Renal cortical epithelial cell (primary cell): ENCODE measurements around the genes POLR3B, FICD and ISCU.

DNA sequence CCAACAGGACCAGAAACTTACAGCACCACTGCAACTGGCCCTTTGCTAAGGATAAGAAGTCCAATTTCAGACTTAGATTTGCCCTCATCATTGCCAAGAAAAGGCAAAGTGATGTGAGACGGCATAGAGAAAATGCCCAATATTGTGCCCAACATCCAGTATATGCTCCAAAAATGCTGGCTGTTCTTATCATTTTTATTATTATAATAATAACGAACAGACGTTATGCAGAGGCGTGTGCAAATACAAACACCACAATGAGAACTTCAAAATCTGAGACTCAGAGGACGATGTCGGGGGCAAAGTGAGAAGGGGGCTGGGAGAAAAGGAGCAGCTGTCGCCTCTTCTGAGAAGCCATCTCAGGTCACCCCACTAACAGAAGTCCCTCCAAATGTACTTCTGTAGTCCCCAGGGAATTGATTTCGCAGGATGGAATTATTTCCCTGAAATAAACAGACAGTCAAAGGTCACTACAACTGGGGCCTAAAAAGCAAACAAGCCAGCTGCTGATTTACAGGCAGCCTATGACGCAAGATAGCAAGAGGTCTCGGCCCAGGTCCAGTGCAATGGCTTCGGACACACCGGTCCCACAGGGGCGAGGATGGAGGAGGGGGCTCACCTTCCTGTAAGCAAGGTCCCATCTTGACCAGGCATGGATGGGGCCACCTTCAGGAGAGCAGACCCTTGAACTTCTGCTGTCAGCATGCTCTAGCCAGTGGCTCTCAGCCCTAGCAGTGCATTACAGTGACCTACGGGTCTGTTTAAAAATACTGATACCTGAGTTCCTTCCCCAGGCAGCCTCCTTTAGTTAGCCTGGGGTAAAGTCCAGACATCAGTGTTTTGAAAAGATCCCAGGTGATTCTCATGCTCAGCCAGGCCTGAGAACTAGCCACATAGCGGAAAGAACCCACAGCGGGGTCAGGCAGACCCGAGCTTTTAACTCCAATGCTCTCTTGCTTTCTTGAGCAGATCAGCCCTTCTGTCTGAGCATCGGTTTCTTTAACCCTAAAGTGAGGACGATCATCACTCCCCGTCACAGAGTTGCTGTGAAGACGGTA is 18.2 kb downstream of the NUAK1 start:
- RRBS = no CpG with 5 or more reads among the region's 21 CpGs

- RRBS = no CpG with 5 or more reads among the region's 7 CpGs
These were observed 3.6 kb downstream of the NUAK1 start for GRCh38 chr12:106134981-106135630.

- RRBS = no CpG with 5 or more reads among the region's 19 CpGs
These were observed 2.3 kb downstream of the NUAK1 start for GRCh38 chr12:106136238-106137074.

GRCh38 chr12:106304636-106305187 is 2.2 kb downstream of the TCP11L2 start:
- RRBS = no CpG with 5 or more reads among the region's 8 CpGs

DNA sequence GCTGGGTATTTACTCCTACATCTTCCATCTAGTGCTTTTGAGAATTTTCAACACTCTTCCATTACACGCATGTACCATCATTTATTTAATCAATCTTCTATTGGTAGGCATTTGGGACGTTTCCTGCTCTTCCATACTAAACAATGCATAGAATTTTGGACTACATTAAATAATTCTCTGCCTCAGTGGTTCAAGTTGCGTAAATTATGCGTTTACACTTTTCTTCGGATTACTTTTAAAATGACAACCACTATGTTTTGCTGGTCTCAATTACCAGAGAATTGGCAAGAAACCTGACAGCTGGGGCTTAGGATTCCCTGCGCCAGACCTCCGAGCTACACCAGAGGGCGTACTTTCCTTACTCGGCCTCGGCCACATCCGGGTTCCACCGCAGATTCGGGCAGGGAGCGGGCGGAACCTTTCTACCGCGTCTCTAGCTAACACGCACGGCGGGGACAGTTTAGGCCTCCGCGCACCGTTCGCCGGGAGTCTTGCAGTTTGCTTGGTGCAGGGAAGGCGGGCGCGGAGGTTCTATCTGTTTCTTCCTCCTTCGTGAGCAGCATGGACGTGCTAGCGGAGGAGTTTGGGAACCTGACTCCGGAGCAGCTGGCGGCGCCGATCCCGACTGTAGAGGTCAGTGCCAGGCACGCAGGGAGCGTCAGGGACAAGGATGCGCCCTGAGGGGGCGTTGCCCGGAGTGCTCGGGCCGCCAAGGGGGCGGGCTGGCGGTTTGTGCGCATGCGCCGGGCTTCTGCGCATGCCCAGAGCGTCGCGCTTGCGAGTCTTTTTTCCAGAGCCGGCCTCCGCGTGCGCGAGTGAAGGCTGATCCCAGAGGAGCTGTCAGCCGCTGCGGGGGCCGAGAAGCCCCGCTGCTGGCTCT is at the start of gene POLR3B:
POLR3B (plus strand) TSS at position 430 of the 880 bp plus-strand sequence.
- RRBS = under 1% methylated on average over 27 of the region's 62 CpGs

DNA sequence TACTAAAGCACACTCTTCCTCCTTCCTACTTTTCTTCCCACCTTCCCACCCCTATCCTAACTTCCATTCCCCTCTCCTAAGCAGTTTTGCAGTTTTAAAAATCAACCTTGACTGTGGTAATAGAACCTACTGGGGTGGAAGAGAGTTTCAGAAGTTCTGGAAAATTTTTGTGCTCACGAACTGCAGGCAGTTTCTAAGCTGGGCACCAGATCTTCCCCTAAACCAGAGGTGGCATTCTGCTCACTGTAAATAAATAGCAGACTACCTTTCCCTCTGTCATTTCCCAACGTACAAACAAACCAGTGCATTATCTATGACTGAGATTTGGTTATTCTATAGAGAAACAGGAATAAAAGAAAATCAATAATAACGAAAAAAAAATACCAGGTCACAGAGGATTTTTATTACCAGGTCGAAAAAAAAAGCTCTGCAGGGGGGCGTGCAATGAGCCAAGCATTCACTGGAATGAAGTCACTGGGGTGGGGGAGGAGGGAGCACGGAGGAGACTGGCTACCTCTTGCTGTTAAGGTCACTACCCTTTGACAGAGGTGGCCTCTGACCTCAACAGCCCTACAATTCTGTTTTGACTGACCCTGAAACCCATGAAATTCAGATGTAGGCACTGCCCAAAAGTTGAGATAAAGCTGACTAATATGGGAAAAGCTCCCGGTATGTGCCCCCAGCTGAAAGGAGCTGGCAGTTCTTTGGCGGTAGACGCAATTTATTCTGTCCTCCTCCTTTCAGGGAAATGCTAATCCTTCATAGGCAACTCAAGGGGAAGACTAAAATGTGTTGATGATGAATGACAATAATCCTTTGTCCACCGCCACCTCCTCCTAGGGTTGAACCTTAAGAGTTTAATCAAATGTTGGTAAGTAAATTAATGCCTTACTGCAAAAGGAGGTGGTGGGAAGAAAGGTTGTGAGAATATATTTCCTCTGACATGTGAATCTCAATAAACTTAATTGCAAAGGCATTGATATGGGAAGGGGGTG is 6.6 kb upstream of the RIC8B start:
- RRBS = no CpG with 5 or more reads among the region's 10 CpGs

DNA sequence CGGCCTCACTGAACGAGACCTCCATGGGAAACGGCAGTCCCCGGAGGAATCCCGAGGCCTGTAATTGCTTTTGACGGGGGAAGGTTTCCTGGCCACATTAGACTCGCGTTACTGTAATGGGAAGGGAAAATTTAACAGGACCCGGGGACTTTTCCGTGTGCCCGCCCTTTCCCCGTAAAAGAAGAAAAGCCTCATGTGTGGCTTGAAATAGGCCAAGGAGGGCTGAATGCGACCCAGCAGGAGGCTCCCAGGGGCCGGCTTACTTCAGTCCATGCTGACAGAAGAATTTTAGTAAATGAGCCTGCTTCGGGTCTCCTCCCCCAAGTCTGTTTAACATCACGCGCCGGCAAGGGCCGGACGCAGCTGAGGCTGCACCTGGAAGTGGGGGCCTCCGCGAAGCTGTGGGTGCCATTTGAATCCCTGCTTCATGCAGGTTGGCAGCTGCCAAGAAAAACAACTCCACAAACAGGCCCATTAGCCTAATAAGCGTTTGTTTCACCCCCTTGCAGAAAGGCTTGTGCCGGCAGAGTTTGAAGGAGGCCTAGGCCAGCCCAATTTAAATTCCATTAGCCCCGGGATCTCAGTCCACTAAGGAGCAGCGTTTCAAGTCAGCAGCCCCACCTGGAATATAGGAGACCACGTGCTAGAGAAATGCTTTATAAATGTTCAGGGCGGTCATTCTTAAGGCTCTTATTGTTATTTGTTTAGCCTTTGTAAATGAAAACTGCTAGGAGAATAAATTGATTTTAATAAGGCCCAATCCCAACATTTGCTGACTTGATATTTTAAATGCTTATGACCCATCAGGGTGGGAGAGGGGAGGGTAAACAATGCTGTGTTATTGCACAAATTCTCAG is 39.6 kb upstream of the PWP1 start:
- RRBS = 32% methylated on average over 8 of the region's 28 CpGs

DNA sequence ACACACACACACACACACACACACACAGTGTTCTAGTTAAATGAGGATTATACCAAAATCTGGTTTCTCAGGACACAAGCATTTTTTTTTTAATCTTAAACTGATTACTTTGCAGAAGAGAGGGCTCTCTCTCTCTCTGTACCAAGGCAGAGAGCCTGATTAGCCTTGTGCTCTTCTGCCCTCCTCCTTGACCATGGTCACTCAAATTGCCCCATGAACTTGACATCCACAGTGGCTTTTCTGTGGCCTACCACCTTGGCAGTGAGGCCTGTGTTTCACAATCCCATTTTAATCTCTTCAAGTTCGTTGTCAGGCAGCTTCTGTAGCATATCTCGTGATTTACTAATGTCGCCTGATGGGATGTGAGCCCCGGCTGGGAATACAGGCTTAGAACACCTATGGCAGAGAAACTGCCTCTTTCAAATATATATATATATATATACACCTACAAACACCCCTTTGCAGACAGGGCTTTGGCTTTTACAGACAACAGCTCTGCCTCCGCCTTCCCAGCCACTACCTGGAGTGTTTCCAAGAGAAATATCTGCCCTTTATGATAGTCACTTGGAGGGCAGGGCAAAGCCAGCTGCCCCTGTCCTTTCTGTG is 30.7 kb upstream of the PWP1 start:
- RRBS = no CpG with 5 or more reads among the region's 5 CpGs

GRCh38 chr12:107657599-107658528 is 27.7 kb upstream of the PWP1 start:
- RRBS = no CpG with 5 or more reads among the region's 14 CpGs

DNA sequence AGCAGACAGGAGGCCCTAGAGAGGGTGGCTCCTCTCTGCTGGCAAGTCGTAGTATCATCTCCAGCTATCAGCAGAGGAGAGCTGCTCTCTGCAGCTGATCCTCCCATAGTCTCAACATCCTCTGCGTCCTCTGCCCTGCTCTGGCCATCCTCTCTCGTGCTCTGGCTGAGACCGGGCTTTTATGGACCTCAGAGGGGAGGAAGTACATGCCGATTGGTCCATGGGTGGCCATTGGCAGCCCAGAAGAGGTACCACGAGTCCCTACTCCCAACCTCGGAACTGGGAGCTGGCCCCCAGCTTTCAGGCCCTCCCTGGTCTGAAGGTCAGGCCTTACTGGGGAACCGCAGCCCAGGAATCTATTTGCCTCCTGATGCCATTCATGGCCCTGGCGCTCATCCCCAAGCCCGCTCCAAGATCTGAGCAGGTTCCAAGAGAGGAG is 3.6 kb upstream of the PWP1 start:
- RRBS = no CpG with 5 or more reads among the region's 10 CpGs

DNA sequence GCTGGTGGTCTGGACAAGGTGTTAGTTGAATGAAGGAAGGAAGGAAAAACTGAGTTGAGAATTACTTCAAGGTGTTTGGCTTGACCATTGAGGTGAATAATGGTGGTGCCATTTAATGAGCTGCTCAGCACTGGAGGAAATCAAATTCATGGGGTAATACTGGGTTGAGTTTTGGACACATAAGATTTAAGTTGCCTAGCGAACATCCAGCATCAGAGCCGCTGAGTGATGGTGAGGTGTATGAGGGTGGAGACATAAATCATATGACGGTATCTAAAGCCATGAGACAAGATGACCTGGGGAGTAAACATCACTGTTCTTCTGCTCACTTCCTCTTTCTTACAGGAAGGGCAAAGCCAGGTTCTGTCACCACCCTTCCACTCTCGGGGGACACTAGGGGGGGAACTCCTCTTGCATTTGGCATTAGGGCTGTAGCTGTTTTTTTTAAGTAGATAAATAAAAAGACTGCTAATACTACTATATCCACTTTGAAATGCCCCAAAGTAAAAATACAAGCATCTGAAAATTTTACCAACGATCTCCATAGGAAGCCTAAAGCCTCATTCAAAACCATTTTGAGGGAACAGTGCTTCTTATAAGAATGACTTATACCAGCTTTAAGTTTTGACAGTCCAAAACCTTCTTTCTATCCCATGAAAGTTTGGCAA is 24.0 kb downstream of the PRDM4 start:
- RRBS = no CpG with 5 or more reads among the region's 5 CpGs

- RRBS = no CpG with 5 or more reads among the region's 11 CpGs
These were observed 2.1 kb upstream of the WSCD2 start for GRCh38 chr12:108126897-108127491.

- RRBS = 2% methylated on average over 10 of the region's 17 CpGs
These were observed 916 bp downstream of the WSCD2 start for GRCh38 chr12:108129934-108130474.

DNA sequence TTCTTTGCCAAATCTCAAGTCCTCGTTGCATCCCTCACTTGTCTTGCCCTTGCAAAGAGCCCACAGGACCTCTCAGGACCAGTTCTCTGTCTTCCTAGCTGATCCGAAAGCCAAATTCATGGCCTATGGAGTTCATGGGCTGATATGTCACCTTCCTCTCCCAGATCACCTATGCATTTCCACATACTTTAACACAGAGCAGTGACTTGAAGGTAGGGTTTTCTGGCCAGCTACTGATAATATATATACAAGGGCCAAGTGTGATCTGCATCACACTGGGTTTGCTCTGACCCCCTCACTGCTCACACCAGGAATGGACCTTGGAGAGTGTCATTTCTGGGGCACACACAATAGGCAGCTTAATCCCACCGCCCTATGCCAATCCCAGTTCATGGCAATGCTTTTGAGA is 47.9 kb downstream of the CMKLR1 start:
- RRBS = no CpG with 5 or more reads among the region's 3 CpGs

DNA sequence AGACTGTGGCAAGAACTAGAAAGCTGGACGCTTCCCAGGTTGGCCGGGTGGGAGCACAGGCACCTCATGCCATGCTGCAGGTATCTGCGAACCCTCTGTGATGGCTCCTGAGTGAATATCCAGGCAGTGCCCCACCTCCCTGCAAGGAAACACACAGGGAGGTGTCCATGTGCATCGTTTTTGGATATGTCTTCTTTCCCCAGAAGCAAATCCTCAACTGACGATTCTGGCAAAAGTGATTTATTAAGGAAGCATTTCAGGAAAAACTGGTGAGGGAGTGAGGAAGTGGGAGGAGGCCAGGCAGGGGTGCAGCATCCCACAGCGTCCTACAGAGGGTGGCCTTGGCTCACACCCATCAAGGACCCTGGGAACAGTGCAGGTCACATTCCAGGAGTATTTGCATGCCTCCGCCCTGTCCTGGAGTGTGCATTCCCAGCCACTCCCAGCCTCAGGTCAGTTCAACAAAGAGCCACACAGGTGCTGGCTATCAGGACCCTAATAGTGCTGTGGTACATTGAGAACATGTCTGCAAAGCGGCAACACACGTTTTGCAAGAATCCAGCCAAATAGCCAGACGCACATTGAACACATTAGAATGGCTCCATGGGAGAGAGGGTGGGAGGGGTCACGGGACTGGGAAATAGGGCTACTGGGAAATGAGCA is 36.8 kb downstream of the CMKLR1 start:
- RRBS = no CpG with 5 or more reads among the region's 11 CpGs

- RRBS = no CpG with 5 or more reads among the region's 7 CpGs
These were observed 25.7 kb downstream of the CMKLR1 start for GRCh38 chr12:108313223-108314020.

DNA sequence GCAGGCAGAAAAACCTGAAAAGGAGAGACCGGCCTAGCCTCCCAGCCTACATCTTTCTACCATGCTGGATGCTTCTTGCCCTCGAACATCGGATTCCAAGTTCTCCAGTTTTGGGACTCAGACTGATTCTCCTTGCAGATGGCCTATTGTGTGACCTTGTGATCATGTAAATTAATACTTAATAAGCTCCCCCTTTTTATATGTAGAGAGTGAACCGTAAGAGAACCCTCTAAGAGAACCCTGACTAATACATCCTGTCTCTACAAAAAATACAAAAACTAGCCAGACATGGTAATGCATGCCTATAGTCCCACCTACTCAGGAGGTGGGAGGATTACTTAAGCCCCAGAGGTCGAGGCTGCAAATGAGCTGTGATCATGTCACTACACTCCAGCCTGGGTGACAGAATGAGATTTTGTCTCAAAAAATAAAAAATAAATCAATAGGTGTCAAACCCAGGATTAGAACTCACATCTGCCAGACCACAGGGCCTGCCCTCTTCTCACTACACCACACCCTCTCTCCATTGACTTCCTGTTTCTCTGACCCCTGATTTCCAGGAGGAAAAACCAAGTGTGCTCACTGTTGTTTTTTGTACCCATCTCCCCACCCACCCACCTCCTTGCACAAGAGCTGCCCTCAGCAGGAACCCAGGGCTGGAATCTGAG is 6.4 kb downstream of the CMKLR1 start:
- RRBS = no CpG with 5 or more reads among the region's 5 CpGs

DNA sequence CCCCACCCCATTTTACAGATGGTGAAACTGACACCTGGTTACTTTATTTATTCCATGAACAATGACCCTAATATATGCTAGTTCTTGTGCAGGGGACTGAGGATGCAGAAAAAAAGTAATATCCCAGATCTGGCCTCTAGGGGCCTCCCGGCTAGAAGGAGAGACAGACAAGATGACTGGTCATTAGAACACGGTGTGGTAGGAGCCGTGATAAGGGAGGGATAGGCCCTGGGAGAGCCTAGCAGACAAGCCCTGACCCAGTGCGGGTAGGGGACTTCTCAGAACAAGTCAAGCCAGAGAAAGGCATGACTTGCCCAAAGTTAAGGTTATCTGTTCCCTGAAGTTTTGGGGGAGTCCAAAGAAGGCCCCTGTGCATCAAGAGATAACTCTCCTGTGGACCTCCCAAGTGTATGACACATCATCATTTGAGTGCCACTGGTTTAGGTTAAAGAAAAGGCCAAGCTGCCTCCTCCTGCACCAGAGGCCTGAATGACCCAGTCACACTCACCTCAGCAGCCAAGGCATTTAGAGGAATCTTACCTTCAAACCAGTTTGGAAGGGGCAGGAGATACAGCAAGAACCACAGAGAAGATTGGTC is 1.7 kb downstream of the CMKLR1 start:
- RRBS = no CpG with 5 or more reads among the region's 4 CpGs

DNA sequence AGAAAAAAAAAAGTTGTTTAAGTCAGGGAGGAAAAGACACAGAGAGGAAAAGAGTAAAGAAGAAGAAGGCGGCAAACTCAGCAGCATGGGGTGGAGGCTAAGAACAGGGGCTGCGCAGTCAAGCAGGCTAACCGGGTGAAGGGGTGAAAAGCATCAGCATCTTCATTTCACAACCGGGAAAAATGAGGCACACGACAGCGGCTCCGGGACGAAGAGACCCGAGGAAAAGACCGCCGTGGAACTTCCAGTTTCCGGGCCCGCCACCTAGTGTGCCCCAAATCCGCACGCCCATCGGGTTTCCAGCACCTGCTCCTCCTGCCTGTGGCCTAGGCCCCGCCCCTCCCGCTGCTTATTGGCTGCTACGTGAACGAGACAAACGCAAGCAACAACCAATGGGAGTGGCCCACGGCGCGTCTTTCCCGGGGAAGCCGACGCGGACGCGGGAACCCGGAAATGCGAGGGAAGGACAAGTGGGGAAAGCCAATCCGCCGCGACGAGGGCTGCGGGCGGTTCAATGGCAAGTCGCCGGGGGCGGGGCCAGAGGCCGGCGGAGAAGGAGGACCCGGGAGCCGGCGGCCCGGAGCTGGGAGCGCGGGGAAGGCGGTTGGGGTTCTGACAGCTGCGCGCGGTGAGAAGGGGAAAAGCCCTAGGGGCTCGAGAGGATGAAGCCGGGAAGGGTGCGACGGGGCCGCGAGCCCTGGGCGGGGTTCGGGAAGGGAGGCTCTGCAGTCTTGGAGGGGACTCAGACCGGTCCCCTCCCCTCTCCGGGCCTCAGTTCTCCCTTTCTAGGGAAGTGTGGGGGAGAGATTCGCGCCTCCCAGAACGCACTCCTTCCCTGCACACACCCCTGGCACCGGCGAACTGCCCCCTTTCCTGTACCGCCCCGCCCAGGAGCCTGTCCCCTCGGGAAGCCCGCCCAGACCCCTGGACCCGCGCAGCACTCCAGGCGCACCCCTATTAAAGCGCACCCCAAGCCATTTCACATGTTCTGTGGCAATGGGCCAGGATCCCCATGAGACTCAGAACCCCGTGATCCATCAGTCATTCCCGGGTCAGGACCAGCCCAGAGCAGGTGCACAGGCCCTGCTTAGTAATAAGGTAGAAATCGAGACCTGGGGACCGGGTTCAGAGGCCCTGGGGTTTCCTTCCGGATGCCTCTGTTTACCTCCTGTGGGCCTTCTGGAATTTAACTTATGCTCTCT is at the start of gene FICD:
FICD (plus strand) TSS at position 544 of the 1,202 bp plus-strand sequence.
- RRBS = 1% methylated on average over 30 of the region's 81 CpGs

DNA sequence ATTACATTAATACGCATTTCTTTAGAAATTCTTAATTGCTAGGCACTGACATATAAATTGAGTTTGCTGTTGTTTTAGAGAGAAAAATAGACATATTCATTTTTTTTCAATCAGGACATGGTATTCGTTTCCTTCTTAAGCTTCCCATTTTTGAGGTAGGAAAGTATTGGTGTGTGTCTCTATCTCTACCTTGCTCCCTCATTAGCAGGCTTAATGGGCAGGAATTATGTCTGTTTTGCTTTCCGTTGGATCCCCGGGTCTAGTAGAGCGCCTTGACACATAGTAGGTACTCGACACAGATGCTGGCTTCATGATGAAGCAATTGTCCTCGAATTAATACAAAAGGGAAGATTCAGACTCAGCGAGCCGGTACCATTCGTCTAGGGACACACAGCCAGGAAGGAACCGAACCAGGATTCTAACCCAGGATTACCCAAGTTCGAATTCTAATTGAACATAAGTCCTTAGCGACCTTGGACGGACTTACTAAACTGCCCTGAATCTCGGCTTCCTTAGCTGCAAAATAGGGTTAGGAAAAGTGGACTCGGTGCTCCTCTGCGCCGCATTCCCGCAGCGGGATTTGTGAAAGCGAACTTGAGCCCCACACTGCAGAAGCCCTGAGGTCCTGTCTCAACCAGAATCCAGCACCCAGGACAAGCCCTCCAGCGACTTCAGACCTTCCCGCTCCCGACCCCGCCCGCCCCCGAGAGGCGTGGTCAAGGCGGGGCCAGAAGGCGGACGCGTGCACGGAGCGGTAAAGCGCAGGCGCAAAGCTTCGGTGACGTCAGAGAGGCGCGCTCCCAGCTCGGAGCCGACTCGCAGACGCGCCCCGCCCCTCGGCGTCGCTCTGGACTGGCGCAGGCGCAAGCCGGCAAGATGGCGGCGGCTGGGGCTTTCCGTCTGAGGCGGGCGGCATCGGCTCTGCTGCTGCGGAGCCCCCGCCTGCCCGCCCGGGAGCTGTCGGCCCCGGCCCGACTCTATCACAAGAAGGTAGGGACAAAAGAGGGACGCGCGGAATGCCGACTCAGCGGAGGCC is at the start of gene ISCU:
ISCU (plus strand) TSS at position 850 of the 1,036 bp plus-strand sequence.
- RRBS = 1% methylated on average over 8 of the region's 70 CpGs